Upper lobe of left lung (tissue), 5 donors: ENCODE measurements around a stretch of chr2.

DNA sequence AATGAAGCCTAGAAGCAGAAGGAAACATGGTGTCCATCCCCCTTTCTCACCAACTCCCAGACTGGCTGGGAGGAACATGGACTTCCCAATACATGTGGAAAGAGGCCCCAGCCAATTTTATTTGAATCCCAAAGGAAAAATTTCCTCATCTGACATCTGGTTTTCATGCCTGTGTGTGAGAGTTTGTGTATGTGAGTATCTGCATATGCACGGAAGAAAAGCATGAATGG lies 84.3 kb downstream of the COPS8 start:
- PRO-cap, 2 experiments, result no peak in any of the 2 experiments
- RAMPAGE, long total RNA, 4 experiments, result no peak in any of the 4 experiments

GRCh38 chr2:237280070-237280671 lies 133.8 kb downstream of the COL6A3 start:
- PRO-cap, 2 experiments, result no peak in any of the 2 experiments
- RAMPAGE, long total RNA, 4 experiments, result no peak in any of the 4 experiments

GRCh38 chr2:237296350-237296549 lies 117.7 kb downstream of the COL6A3 start:
- PRO-cap, 2 experiments, result no peak in any of the 2 experiments
- RAMPAGE, long total RNA, 4 experiments, result no peak in any of the 4 experiments

GRCh38 chr2:237321075-237321606 lies 92.8 kb downstream of the COL6A3 start:
- PRO-cap, 2 experiments, result no peak in any of the 2 experiments
- RAMPAGE, long total RNA, 4 experiments, result no peak in any of the 4 experiments

DNA sequence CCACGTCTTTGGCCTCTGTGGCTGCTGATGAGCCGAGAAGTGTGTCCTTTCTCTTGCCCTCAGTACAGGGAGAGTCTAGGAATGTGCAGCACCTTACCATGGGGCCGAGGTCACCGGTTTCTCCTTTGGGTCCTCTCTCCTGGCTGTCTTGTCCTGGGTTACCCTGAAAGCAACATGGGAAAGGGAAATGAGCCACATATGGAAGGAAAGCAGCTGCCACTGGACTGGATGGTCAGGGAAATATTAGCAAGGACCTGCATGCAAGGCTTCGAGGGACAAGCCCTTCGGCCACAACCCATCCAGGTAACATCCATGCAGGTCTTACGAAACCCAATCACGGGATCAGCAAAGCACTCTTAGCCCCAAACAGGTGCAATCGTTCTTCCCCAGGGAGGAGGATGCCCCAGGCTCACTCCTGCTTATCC lies 56.2 kb downstream of the COL6A3 start:
- PRO-cap, 2 experiments, result no peak in any of the 2 experiments
- RAMPAGE, long total RNA, 4 experiments, result start-site peak on the minus strand in 1 of 4 experiments, centred at position 252 of the sequence, 15 reads per replicate

DNA sequence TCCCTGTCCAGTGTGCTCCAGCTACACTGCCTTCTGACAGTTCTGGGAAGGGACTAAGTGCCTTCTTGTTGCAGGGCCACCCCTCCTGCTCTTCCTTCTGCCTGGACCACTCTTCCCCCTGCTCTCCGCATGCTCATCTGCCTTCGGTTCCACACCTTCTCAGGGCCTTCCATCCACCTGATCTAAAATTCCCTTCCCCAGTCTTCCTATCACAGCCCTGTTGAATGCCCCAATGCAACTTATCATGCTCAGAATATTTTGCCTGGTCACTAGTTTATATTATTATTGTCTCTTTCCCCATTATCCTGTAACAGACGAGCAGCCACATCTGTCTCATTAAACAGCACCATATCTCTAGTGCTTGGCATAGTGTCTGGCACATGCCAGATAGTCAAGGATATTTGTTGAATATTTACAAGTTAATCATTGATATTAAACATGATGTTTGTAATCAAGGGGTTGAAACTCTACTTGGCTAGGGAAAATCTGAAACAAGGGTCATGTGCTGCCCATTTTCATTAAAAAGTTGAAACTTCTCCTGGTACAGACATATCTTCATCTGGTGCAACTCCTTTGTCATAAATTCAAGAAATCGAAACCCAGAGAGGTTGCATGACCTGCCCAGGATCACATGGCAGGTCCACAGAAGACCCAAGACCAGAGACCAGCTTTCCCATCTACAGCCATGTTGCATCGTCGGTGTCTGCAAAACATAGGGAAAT lies 28.9 kb downstream of the COL6A3 start:
- PRO-cap, 2 experiments, result no peak in any of the 2 experiments
- RAMPAGE, long total RNA, 4 experiments, result start-site peak on the minus strand in 1 of 4 experiments, centred at position 269 of the sequence, 22 reads per replicate

DNA sequence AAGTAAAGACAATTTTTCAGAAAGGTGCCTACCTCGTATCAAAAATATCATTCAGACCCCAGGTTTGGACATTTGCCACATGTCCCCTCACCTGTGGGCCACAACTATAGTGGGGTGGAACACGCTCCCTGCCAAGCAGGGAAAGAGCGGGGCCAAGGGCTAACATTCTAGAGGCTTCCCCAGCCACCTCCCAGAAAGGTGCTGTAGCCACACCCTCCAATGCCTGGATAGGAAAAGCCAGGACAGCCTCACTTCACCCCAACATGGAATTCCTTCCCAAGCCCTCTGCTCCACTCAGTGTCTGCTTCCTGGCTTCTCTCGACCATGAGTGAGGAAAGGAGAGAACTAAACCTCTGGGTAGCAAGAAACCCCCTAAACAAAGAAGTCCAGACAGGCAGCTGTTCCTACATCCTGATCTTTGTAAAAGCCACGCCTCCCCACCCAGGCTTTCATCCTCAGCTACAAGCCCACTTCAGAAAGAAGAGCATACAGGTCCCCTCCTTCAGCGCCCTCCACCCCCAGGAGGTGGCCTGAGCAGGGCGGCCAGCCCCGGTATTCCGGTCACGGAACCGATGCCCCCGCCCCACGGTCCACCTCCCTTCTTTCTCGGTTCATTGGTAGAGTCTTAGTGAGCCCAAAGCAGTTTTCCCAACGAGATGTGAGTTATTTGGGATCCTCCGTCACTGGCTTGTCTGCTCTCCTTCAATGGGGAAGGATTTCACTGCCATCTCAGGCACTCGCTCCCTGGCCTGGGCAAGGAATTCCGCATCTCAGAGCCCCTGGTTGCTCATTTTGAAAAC lies 2.0 kb downstream of the COL6A3 start:
- PRO-cap, 2 experiments, result peak in 2 of 2 experiments; most common plus-strand start position 475 of the sequence (in 1); most common minus-strand start position 330 of the sequence (in 2)
- RAMPAGE, long total RNA, 4 experiments, result no peak in any of the 4 experiments

DNA sequence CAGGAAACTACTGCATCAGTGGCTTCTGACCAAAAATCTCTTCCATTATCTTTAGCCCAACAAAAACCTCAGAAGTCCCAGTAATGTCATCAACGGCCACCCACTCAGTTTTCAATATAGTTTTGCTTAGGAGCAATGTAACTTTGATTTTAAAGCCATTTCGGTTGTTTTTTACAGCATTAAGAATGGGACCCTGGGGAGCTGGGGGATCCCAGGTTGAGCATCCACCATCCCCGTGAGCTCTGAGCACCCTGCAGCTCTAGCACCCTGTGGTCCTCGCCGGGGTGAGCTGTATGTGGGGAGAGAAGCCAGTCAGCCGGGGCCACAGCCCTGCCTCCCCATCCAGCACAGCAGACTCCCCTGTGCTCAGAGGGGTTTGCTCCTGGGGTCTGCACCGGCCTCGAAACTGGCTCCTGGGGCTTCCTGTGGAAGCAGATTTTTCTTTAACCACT lies 1.4 kb downstream of the COL6A3 start:
- PRO-cap, 2 experiments, result peak in 1 of 2 experiments; most common minus-strand start position 408 of the sequence (in 1)
- RAMPAGE, long total RNA, 4 experiments, result no peak in any of the 4 experiments

DNA sequence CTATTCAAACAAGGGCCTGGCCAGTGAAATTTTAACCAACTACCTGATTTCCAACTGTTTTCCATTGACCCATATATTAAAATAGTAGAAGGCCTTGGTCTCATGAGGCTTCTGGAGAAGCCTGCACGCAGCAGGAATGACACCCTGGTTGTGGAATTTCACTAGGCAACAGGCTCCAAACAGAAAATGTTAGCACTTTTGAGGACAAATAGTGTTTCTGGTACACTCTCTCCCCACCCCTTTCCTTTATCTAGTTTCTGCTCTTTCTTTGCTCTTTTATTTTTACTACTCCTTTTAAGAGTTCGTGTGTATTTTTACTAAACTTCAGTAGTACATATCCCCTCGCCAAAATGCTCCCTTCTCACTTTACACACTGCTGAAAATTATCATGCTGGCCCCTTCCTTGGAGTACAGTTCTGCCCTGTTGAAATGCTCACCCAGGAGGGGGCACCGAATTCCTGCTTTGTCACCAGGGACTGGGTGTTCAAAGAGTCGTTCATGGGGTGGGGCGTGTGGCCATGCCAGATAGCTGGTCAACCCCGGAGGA lies 22.0 kb upstream of the COL6A3 start:
- PRO-cap, 2 experiments, result no peak in any of the 2 experiments
- RAMPAGE, long total RNA, 4 experiments, result no peak in any of the 4 experiments

DNA sequence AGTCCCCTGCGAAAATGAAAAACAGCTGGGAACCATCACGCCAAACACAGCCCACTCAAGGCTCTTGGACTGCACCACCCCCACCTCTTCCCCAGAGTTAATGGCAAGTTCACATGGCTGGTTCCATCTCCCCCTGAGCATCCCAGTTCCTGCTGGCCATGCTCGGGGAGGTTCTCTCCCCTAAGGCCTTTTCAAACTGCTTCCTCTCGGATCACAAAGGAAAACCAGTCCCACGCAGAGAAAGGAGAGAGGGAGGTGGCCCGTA lies 35.1 kb upstream of the MLPH start:
- PRO-cap, 2 experiments, result no peak in any of the 2 experiments
- RAMPAGE, long total RNA, 4 experiments, result no peak in any of the 4 experiments

GRCh38 chr2:237500589-237501483 lies 13.8 kb downstream of the MLPH start:
- PRO-cap, 2 experiments, result no peak in any of the 2 experiments
- RAMPAGE, long total RNA, 4 experiments, result no peak in any of the 4 experiments

- PRO-cap, 2 experiments, result no peak in any of the 2 experiments
- RAMPAGE, long total RNA, 4 experiments, result no peak in any of the 4 experiments
Observed at GRCh38 chr2:237502464-237502913, 15.4 kb downstream of the MLPH start.

DNA sequence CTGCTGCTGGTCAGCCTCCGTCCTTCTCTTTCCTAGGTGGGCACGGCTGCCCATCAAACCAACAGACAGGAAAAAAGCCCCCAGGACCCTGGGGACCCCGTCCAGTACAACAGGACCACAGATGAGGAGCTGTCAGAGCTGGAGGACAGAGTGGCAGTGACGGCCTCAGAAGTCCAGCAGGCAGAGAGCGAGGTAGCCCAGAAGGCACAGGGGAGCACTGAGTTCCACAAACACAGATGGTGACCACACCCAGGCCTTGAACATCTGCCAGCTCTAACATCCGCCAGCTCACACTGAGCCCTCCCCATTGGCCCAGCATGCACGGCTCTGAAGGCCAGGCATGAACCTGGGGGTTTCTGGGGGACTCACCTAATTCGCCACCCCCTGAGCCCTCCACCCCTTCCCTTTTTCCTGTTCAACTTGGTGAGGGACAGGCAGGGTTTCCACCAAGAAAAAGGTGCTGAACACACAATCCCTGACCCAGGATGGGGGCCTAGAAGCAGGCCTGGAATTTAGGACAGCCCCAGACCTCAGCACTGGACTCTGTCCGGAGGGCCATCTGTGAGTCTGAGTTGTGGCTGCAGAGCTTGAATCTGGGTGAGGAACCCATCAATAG lies 25.5 kb upstream of the PRLH start:
- PRO-cap, 2 experiments, result no peak in any of the 2 experiments
- RAMPAGE, long total RNA, 4 experiments, result no peak in any of the 4 experiments

- PRO-cap, 2 experiments, result no peak in any of the 2 experiments
- RAMPAGE, long total RNA, 4 experiments, result no peak in any of the 4 experiments
Observed at GRCh38 chr2:237643952-237644765, 16.8 kb downstream of the LRRFIP1 start.

GRCh38 chr2:237682895-237683577 lies 55.6 kb downstream of the LRRFIP1 start:
- PRO-cap, 2 experiments, result no peak in any of the 2 experiments
- RAMPAGE, long total RNA, 4 experiments, result no peak in any of the 4 experiments

GRCh38 chr2:237698129-237698494 lies 70.7 kb downstream of the LRRFIP1 start:
- PRO-cap, 2 experiments, result peak in 1 of 2 experiments; most common plus-strand start chr2:237698345 (in 1)
- RAMPAGE, long total RNA, 4 experiments, result no peak in any of the 4 experiments

DNA sequence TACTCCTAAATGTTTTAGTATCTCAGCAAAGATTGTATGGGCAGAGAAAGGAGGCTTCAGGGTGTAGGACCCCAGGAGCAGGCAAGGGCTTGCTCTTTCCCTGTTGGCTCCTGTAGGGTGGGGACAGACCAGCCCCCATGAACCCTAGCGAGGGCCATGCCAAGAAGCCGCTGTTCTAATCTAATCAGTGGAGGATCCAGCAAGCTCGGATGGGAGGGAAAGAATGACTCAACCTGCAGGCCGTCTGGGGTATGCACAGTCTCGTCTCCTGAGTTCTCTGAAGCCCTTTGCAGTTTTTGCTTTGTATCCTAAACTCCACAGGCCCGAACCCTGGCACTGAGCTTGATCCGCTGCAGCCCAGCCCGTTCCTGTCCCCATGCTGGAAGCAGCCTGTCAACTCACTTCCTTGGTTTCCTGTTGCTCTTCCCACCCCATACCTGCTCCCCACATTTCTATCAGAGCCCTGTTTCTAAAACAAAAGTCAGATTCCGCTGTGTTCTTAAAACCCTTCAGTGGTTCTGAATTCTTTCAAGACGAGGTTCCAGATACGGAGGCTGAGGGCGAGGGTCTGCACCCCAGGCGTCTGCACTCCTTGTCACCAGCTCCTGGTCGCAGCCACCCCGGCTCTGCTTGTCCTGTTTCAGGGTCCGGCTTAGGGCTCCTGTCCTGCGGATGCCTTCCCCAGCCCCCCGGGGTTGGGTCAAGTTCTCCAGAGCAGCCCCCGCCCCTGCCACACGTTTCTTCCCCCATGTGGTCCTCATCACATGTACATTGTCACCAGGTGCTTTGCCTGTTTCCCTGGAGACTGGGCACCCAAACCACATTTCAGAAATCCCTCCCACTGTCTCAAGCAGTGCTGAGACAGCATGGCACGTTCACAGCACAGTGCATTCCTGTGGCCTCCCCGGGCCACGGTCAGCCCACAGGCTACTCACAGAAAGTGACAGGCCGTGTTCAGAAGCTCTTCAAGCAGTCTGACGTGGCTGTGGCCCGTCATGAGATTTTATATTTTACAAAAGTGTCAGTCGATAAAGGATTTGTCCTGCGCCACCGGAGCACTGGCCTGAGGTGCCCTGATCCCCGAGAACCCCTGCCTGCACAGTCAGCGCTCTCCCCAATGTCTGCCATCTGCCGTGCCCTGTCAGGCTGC lies 75.9 kb downstream of the LRRFIP1 start:
- PRO-cap, 2 experiments, result no peak in any of the 2 experiments
- RAMPAGE, long total RNA, 4 experiments, result no peak in any of the 4 experiments

GRCh38 chr2:237711211-237712005 lies 84.0 kb downstream of the LRRFIP1 start:
- PRO-cap, 2 experiments, result no peak in any of the 2 experiments
- RAMPAGE, long total RNA, 4 experiments, result no peak in any of the 4 experiments

DNA sequence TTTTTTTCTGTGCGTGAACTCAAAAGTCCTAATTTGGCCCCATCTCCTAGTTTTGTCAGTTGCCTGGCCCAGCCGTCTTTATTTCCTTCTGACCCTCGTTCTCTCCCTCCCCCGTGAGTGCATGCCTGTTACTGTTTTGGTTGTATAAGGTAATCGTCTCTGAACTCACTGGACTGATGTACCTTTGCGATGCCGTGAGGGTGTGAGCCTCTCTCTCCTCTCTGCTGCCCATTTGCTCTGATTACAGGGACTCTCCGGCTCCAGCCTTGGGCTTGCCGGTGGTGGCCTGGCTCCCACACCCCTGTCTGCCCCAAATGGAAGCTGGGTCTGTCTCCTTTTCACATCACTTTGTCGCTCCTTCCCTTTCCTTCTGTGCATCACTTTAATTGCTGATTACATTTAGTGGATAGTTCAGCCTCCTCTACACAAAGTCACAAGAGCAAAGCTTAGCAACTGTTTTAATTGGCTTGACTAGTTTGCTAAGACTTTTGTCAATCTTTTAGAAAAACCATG lies 66.4 kb upstream of the RBM44 start:
- PRO-cap, 2 experiments, result peak in 1 of 2 experiments; most common minus-strand start position 312 of the sequence (in 1)
- RAMPAGE, long total RNA, 4 experiments, result no peak in any of the 4 experiments

- PRO-cap, 2 experiments, result no peak in any of the 2 experiments
- RAMPAGE, long total RNA, 4 experiments, result no peak in any of the 4 experiments
Observed at GRCh38 chr2:237736069-237737223, 62.1 kb upstream of the RBM44 start.